Measurements from ENCODE around the gene LRP10.

DNA sequence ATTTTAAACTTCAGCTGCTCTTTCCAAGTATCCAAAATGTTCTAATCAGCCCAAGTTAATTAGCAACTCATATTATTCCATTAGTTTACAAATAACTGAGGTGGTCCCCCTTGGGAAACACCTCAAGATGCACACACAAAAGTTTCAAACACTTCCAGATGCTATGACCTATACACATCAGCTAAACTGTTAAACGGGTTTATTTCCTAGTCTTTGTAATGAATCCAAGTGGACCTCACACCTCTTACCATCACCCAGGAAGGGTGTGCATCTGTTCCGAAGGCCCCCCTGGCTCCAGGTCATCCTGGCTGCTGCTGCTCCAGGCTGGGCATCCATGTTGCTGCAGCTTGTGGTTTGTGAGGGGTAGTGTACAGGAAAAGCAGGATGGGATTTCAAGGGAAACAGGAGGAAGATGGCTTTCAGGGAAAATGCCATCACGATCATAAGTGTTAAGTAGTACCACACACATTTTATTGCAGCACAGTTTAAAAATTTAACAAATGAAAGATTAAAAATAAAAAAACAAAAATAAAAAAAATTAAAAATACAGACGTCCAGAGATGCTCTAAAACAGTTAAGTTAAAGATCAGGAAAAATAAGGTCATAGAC lies 6.8 kb downstream of the HNRNPC start:
- PRO-cap: no peak

DNA sequence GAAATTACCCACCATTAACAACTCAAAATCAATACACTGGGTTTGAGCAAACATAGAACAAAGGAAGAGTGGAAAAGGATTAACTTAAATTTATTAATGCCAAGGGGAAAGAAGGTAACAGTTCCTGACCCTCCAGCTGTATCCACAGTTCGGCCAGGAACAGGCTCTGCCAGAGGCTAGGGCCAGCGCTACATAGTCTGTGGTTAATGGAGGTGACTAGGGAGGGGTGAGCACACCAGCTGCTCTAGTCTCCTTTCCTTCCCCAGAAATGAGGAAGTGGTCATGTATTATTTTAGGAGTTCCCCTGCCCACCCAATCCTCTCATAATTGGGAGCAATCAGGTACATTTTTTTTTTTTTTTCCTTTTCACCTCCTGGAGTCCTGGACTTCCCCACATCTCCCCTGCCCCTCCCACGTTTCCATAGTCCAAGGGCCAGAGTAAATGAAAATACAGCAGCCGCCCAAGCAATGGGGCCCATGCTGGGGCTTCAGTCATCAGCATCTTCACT lies 1.4 kb upstream of the SUPT16H start:
- PRO-cap: no peak

DNA sequence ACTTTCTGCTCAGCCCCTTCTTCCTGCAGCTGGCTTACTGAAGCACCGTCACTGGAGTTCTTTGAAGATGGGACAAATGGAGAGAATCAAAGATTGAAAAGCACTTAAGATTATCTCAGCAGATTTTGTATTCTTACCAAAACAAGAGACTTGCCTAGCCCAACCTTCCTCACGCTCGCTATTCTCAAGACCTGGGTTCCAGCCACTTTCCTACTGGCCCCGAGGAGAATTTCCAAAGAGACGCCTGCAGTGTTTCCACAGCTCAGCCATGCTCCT lies 123.5 kb upstream of the OR4E1 start:
- PRO-cap: no peak

DNA sequence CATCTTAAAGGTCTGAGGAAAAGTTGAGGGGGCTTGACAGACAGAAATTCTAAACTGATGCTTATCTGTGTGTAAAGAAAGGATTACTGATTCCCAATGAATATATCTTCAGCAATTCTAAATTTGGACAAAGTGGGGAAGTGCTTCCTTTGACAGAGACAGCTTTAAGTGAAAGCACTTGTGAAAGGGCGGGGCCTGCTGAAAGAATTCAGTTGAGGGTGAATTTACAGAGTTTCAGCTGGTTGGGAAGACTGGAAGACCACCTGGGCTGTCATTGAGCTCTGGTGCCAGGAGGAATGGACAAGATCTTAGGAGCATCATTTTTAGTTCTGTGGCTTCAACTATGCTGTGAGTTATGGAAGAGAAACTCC lies 412.5 kb upstream of the OR4E1 start:
- PRO-cap: no peak

GRCh38 chr14:22124163-22124426 lies 450.5 kb upstream of the OR4E1 start:
- PRO-cap: no peak

DNA sequence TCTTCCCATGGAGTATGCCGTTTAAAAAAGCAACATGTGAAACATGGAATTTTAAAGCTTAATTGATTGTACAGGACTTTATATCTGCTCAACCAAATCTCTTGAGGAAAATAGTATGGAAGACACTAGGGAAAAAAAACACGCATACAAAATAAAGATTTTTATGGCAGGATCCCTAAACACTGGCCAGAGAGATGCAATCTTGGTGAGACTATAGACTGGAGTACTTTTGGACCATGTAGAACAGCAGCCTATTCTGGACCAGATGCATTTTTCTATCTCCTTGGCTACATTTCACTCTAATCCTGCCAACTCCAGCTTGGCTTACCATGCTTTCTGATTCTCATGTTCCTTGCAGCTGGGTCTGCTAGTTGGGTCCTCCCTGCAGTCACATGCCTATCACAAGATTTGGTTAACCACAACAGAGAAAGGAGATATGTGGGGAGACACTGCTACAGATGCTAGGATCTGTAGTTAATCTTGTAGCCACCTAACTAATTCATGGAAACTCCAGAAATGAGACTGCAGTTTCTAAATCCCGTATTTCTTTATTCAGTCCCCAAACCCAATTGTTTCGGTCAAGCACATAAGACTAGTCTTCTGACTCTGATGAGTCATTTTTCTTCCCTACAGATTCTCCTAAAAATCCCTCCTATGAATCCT lies 410.8 kb downstream of the DAD1 start:
- PRO-cap: no peak

GRCh38 chr14:22388992-22389754 lies 199.9 kb downstream of the DAD1 start:
- PRO-cap: no peak

DNA sequence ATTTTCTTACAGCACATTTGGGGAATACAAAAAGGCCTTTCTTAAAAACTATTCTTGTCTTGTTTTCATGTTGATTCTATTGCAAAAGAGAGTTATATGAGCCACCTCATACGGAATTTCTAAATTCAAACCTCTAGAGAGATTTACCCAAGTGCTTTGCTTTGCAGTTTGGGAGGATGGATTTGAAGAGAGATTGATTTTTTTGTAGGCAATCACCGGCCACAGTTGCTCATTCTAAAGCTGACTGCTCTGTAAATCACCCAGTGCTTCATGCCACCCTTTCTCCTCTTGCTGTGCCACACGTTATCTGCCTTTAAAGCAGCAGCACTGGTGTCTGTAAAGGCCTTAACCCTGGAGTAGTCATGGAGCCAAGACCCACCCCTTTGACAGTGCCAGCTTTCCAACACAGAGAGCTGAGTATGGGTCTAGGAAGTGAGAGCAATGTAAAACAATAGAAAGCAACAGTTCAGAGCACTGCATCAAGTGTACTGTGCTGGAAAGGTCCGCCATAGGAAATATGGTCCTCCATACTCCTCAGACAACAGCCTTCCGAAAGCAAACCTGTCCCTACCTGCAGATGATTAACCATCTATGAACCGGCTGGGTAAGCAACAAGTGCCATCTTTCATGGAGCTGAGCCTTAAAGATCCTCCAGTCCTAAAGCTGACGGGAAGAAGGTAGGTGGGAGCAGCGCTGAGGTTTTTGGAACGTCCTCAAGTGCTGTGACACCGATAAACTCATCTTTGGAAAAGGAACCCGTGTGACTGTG lies 139.5 kb downstream of the DAD1 start:
- PRO-cap: no peak

GRCh38 chr14:22478630-22479102 lies 110.4 kb downstream of the DAD1 start:
- PRO-cap: no peak

DNA sequence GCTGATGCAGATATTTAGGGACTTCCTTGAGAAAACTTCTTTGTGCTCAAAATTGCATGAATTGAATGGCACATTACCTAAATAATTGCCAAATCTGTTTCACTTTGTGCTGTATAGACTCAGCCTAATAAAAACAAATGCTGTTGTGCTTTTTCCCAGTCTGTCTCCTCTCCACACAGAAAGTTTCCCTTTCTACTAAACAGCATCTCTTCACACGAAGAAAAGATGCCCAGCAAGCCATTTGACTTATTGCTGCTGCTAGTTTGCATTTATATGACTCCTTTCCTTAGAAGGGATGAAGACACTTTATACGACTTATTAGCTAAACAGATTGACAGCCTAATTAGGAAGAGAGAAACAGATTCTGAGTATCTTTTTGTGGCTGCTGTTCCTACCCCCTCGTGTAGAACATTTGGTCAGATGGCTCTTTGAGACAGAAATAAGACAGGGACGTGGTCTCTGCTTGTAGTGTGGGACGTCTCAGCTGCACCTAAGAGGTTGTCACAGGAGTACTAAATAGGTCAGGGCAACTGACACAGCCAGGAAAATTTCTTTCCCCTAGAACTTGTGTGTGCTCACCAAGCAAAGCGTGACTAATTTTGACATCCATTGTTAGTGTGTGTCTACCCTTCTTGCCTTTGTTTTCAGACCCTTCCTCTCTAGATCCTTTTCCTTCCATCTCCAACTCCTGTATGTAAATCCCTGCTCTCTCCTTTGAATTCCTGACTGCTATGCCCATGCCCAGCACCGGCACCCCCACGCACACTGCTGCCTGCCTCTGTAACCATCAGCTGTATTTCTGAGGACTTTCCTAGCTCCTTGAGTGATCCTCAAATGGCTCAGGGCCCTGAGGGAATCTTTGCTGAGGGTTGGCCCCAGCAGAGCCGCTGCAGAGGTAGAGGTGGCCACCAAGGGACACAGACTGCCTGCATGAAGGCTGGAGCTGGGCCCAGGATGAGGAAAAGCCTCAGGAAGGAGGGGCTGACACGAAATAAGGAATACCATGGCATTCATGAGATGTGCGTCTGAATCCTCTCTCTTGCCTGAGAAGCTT lies 83.2 kb downstream of the DAD1 start:
- PRO-cap: no peak

GRCh38 chr14:22515221-22515977 lies 73.6 kb downstream of the DAD1 start:
- PRO-cap: no peak

DNA sequence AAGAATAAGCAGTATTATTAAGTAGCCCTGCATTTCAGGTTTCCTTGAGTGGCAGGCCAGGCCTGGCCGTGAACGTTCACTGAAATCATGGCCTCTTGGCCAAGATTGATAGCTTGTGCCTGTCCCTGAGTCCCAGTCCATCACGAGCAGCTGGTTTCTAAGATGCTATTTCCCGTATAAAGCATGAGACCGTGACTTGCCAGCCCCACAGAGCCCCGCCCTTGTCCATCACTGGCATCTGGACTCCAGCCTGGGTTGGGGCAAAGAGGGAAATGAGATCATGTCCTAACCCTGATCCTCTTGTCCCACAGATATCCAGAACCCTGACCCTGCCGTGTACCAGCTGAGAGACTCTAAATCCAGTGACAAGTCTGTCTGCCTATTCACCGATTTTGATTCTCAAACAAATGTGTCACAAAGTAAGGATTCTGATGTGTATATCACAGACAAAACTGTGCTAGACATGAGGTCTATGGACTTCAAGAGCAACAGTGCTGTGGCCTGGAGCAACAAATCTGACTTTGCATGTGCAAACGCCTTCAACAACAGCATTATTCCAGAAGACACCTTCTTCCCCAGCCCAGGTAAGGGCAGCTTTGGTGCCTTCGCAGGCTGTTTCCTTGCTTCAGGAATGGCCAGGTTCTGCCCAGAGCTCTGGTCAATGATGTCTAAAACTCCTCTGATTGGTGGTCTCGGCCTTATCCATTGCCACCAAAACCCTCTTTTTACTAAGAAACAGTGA lies 41.7 kb downstream of the DAD1 start:
- PRO-cap: no peak

- PRO-cap: no peak
These were observed 16.1 kb downstream of the ABHD4 start for GRCh38 chr14:22614094-22614609.

DNA sequence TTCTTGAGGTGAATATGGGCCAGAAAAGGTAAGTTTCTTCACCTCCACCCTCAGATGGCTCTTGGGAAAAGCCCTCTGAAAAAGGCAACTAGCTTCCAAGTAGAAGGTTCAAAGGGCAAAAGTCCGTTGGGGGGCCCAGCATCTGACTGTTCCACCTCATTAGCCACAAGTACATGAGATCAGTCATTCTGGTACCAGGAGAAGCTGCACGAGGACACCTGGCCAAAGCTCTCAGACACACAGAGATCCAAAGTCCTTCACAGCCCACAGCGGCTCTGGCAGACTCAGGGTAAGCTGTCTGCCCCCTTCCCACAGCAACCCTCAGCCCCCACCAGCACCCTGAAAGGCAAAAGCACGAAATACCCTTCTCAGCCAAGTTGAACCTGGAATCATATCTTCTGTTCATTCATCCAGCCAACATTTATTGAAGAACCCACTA lies 19.1 kb downstream of the SLC7A7 start:
- PRO-cap: no peak

DNA sequence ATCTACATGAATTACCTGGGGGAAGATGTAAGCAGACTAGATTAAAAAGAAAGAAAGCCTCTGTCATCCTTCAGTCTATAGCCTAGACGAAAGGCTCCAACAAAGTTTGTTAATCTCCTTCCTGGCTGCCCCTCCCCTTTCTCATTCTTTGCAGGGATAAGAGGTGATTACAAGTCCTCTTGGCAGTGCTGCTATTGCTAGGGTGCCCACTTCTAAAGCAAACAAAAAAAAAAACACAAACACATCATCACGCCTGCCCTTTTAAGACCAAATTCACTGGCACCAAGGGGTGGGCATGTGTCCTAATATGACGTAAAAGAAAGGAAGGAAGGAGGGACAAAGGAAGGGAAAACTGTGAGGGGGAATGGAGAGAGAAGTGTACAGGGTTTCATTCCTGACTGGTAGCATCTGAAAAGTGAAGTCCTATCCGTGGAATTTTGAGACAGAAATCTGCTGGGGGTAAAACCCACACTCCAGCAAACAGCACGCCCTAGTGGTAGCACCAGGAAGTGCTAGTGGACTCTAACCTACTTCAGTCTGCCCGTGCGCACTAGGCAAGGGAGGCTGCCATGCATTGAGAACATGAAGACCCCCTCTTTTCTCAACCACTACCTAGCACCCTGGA lies 2.7 kb upstream of the SLC7A7 start:
- PRO-cap: no peak

DNA sequence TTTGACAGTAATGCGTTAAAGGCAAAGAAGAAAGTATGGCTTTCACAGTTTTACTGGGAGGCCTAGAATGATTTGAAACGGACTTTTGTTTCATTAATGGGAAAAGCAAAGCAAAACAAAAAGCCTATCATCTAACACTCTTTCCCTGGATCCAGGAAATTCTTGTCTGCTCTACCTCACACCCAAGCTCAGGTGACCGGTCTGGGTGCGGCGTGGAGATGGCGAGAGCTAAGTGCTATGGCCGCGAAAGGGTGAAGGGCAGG lies 6.4 kb upstream of the SLC7A7 start:
- PRO-cap: no peak

DNA sequence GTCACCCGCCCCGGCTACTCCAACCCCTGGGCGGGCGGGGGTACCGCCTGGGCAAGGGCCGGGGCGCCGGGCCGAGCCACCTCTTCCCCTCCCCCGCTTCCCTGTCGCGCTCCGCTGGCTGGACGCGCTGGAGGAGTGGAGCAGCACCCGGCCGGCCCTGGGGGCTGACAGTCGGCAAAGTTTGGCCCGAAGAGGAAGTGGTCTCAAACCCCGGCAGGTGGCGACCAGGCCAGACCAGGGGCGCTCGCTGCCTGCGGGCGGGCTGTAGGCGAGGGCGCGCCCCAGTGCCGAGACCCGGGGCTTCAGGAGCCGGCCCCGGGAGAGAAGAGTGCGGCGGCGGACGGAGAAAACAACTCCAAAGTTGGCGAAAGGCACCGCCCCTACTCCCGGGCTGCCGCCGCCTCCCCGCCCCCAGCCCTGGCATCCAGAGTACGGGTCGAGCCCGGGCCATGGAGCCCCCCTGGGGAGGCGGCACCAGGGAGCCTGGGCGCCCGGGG lies at the start of gene LRP10:
LRP10 (plus strand) TSS at position 4 of the 497 bp plus-strand sequence.
- PRO-cap: bidirectional peak, plus-strand start at position 43 of the sequence, minus-strand start outside the sequence

DNA sequence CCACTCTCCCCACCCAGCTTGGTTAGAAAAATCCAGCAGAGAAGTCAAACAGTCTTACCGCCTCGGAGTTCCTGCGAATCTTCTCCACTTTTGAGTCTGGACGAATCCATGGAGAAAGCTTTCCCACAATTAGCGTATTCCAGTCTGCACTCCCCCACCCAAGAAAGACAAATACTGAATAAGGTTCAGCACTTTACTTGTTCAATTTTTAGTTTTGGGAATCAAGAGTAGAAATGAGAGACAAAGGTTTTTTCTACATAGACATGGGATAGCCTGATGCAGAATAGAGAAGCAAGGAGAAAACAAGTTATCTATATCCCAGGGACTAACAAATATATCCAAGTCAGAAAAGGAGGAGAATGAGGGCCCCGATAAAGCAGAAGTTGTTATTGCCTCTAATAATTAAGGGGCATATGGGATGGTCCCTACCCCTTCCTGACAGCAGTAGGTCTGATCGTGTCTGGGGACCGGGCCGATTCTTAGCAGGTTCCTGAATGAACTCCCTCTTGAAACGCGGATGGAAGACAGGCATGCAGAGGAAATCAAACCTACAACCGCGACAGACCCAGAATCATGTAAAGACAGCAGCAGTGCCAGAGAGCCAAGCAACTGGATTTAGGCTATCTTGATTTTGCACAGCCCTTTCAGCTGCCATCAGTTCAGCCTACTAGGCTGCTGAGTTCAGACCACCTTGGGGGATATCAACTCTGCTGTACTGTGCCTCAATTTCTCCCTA lies 940 bp downstream of the PRMT5 start:
- PRO-cap: no peak

- PRO-cap: no peak
These were observed 5.1 kb downstream of the HAUS4 start for GRCh38 chr14:22951810-22952210.

- PRO-cap: bidirectional peak, plus-strand start at chr14:23007338, minus-strand start at chr14:23007185
These were observed 3.1 kb downstream of the C14orf93 start for GRCh38 chr14:23006574-23007525.

Measured in mesothelial cell of epicardium (in vitro differentiated cells).